T47D (cell line): ENCODE measurements around the gene NIPAL3.

DNA sequence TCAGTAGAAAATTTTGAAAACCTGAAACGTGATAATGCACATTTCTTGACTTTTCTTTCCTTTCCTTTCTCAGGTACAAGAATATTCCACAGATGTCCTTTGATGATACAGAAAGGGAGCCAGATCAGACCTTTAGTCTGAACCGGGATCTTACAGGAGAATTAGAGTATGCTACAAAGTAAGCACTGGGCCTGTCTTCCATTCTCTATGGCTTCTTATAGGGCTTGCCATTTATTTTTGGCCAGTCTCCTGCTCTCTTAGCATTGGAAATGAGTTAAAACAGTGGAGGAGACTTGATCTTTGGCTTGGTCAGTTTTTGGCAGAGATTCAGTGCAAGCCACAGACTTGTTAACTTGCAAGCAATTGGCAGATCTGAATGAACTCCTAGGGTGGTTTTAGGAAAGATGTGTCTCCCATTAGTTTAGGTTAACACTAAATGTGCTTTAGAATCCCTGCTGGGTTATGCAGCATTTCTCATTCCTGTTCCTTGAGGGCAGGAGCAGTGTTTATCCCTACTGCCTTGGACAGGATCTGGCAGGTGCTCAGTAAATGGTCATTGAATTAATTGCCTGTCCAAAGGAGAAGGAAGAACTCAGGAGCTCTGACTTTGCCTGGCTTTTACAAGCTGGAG is 5.2 kb upstream of the LYPLA2 start:
- RRBS = no CpG with 5 or more reads among the region's 2 CpGs

DNA sequence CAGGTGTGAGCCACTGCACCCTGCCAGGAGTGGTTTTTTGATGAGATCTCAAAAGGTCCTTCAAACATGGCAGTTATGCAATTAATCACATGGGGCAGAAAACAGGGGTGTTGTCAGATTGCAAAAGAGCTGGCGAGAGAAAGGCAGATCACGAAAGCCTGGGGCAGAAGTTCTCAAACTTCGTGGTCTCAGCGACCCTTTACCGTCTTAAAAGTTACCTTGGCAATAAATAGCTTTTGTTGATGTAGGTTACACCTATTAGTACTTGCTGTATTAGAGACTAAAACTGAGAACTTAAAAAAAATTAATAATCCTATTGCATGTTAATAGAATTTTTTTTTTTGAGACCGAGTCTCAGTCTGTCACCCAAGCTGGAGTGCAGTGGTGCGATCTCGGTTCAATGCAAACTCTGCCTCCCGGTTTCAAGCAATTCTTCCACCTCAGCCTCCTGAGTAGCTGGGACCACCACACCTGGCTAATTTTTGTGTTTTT is 16.0 kb downstream of the CNR2 start:
- RRBS = no CpG with 5 or more reads among the region's 9 CpGs

- RRBS = no CpG with 5 or more reads among the region's 15 CpGs
These were observed 910 bp downstream of the PNRC2 start for GRCh38 chr1:23960308-23961167.

- RRBS = no CpG with 5 or more reads among the region's 9 CpGs
These were observed 3.6 kb downstream of the SRSF10 start for GRCh38 chr1:23976201-23977250.

- RRBS = no CpG with 5 or more reads among the region's 2 CpGs
These were observed 51.2 kb upstream of the SRSF10 start for GRCh38 chr1:24031348-24031637.

- RRBS = no CpG with 5 or more reads among the region's 9 CpGs
These were observed 15.6 kb downstream of the MYOM3 start for GRCh38 chr1:24096280-24096863.

- RRBS = no CpG with 5 or more reads among the region's 11 CpGs
These were observed 5.8 kb upstream of the MYOM3 start for GRCh38 chr1:24117681-24118211.

GRCh38 chr1:24119825-24121056 is 8.3 kb upstream of the MYOM3 start:
- RRBS = no CpG with 5 or more reads among the region's 20 CpGs

- RRBS = no CpG with 5 or more reads among the region's 4 CpGs
These were observed 3.9 kb upstream of the IFNLR1 start for GRCh38 chr1:24190922-24191525.

DNA sequence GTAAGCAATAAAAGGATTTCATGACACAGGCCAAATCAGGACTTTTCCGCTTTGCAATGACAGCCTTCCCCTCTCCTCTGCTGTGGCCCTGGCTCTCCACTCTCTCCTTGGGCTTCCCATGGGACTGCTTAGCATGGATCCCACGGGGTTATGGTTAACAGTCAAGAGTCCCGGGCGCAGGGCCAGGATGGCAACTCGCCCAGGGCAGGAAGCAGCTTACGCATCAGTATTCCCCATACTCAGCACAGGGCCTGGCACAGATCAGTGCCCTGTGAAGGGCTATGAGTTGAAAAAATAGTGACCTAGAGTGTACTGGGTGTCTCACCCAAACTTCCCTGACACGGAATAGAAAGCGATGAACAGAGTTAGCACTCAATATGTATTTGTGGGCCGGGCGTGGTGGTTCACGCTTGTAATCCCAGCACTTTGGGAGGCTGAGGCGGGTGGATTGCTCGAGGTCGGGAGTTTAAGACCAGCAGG is 29.2 kb upstream of the GRHL3 start:
- RRBS = no CpG with 5 or more reads among the region's 14 CpGs

DNA sequence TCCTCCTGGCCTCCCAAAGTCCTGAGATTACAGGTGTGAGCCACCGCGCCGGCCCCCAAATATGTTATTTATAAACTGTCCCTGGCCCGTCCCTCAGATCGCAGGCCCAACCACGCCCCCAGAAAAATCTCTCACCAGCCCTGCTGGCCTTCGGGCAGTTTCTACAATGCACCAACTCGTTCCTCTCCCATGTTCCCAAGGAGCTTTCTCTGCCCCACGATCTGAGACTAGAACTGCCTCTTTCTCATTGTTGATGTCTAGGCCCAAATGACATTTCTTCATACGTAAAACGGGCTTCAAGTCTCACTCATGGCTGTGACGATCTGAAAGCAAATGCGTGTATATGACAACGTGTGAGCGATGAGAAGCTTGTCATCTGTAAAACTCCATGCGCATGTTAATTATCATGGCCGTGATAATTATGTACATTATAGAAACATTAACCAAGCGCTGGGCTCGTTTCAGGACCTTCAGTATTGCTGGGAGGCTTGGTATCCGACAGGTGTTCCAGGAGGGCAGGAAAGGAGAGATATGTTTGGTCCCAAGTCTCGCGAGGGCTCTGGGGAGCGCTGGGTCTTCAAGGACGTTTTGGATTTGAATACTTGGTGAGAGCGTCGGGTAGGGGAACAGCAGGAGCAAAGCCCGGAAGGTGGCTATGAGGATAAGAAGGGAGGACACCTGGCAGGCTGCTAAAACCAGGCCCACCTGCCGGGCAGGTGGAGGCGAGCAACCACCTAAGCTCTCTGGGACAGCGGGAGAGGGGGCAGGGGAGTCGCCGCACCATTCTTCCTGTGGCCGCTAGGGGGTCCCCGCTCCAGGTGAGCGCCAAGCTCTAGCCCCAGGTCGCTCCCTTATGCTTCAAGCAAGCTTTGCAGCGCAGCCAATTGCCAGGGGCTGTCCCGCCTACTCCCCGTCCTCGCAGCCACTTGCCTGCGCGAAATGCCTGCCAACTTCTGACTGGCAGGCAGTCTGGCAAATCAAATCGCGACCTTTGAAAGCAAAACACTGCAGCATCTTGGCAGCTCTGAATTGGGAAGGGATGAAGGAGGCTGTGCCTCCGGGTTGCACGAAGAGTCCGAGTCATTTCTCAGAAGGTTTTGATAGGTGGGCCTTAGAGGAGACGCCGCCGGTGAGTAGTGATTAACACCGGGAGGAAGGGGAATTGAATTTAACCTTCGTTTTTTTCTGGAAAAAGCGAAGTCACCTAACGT is at the start of gene NIPAL3:
Gene NIPAL3, plus strand, starts transcription at position 1,027 of the 1,211 bp plus-strand sequence.
- RRBS = 3% methylated on average over 8 of the region's 54 CpGs

DNA sequence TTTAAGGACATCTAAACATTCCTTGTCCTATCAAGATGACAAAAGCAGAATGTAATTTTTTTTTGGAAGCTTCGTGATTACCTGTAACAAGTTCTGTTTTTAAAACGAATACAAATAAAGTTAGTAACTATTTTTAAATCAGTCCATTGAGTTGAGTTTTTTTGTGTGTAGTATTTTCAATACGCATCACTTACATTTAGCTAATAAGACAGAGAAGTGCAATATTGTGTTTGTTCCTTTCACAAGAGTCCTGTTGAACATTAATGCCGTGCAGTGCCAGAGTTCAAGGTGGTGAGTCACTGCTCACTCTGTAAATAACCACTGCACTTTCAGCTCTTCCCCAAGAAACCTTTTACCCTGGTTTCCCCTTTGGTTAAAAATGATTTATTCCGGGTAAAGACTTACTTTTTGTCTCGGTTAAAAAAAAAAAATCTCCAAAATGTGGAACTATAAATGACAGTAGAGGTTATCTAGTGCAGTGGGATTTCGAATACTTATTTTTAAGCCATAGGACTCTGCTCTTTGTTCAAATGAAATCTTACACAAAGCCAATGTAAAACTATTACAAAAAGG is 14.9 kb upstream of the NCMAP start:
- RRBS = no CpG with 5 or more reads among the region's 7 CpGs

- RRBS = no CpG with 5 or more reads among the region's 12 CpGs
These were observed 3.3 kb downstream of the NCMAP start for GRCh38 chr1:24558991-24559785.

- RRBS = no CpG with 5 or more reads among the region's 19 CpGs
These were observed 12.1 kb downstream of the NCMAP start for GRCh38 chr1:24567825-24568522.

GRCh38 chr1:24717553-24718467 is 27.4 kb upstream of the CLIC4 start:
- RRBS = no CpG with 5 or more reads among the region's 9 CpGs

DNA sequence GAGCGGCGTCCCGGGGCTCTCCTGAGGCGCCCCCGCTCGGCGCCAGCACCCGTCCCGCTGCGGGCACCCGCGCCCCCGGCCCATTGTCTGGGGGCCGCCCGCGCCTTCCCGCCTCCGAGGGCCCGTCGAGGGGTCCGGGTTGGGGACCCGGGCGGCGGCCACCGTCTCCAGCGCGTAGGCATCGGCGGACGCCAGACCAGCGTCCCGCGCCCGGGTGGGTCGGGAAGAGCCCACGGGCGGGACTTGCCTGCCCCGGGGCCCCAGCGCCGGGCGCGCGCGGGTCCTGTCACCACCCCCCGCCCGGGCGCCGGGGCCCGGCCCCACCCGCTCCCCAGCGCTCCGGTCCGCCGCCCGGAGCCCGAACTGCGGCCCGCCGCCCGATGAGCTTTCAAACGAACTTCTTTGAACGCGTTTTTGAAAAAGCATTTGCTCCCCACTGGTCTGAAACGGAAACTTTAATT is 468 bp downstream of the CLIC4 start:
- RRBS = 1% methylated on average over 36 of the region's 64 CpGs

DNA sequence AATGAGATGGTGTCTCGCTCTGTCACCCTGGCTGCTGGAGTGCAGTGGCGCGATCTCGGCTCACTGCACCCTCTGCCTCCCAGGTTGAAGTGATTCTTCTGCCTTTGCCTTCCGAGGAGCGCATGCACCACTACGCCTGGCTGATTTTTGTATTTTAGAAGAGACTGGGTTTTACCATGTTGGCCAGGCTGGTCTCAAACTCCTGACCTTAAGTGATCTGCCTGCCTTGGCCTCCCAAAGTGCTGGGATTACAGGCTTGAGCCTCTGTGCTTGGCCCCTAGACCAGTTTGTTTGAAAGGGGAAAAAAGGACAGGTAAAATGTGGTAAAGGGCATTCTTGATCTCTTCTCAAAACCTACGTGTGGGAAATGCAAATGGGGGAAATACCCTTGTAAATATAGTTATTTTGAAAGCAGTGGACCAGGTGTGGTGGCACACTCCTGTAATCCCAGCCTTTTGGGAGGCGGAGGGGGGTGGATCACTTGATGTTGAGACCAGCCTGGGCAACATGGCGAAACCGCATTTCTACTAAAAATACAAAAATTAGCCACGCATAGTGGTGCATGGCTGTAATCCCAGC is 3.4 kb downstream of the CLIC4 start:
- RRBS = no CpG with 5 or more reads among the region's 12 CpGs

GRCh38 chr1:24749102-24749912 is 4.1 kb downstream of the CLIC4 start:
- RRBS = no CpG with 5 or more reads among the region's 11 CpGs

DNA sequence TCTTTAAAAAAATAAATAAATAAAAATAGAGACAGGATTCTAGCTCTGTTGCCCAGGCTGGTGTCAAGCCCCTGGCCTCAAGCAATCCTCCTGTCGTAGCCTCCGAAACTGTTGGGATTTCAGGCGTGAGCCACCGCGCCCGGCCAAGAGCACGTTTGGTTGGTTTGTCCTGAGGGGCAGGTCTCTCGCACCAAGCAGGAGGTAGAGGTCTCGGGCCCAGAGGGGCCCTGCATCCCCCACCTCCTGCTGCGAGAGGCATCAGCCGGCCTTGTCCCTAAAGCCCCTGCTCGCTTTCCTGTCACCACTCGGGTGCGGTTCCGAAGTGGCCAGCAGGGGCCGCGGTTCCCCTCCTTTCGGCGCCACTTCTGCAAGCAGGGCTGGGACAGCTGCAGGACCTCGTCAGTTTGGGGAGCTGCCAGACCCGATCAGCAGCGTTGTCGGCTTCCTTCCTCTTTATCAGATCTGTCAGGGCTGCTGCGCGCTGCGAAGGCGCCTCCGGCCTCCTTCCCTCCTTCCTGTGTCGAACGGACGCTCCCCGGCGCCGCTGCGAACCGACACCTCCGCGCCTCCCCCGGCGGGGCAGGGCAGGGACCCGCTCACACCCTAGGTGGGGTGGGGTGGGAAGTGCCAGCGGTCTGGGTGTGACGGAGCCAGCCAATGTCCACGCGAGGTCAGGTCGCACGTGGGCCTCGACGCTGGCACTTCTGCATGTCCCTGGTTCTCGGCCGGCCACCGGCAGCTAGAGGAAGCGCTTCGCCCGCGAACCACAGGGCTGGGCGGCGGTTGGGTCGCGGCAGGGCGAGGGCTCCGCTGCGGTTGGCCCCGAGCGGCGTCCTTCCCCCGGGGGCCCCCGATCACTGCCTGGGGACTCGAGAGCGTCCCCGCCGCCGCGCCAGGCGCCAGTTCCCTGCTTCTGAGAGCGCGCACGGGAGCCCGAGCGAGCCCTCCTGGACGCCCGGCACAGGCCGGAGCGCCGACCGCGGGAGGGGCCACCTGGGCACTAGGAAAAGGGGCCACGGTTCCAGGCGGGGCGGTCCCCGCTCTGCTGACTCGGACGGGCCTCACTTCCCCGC is 82.0 kb downstream of the RUNX3 start:
- RRBS = 3% methylated on average over 32 of the region's 94 CpGs

- RRBS = no CpG with 5 or more reads among the region's 16 CpGs
These were observed 17.5 kb downstream of the RUNX3 start for GRCh38 chr1:24912150-24913338.